Skeletal muscle satellite cell (primary cell): ENCODE measurements around the genes ABCA10 and KCNJ16.

DNA sequence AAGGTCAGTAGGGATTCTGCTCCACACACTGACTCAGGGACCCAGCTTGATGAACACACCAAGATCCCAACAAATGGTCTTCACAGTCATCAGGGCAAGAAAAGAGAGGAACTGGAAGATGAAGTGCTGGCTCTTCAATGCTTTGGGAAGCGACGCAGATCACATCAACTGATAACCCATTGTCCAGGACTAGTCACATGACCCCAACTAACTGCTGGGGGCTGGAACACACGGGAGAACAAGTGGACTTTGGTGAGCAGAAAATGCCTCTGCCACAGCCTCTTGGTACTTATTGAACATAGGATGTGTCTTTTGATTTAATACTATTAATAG is 21.5 kb downstream of the FAM20A start:
- CAGE, long polyA plus RNA = no peak

DNA sequence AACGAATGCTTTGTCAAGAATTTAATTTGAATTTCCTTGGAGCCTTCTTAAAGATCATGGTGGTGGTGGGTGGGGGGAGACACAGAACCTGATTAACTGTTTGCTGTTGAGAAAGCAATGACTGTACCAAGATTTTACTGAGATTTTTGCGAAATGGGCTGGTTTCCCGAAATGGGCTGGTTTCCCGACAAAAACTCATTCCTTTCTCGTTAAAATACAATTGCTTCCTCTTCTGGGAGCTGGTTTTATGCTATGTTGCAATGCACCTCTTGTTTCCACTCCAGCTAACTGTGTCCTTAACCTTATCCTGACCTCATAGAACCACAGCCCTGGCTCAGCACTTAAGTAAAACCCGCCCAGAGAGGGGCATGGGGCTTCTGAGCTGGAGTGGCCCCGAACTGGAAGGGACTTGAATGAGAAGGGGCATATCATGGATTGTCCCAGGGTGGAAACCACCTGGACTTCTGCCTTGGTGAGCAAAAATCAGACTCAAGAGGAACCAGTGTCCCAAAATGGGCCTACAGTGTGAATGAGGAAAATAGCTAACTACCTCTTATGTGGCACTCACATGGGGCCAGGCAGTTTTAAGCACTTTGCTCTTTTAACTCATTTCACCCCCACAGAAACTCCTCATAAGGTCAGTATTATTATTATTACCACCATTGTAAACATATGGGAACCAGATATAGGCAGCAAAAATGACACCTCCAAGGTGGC is 20.8 kb downstream of the FAM20A start:
- CAGE, long polyA plus RNA = no peak

- CAGE, long polyA plus RNA = no peak
Observed at GRCh38 chr17:68641554-68642315, 40.6 kb upstream of the FAM20A start.

- CAGE, long polyA plus RNA = no peak
Observed at GRCh38 chr17:69003888-69004185, 48.6 kb upstream of the ABCA8 start.

- CAGE, long polyA plus RNA = no peak
Observed at GRCh38 chr17:69122025-69122458, 19.7 kb downstream of the ABCA6 start.

DNA sequence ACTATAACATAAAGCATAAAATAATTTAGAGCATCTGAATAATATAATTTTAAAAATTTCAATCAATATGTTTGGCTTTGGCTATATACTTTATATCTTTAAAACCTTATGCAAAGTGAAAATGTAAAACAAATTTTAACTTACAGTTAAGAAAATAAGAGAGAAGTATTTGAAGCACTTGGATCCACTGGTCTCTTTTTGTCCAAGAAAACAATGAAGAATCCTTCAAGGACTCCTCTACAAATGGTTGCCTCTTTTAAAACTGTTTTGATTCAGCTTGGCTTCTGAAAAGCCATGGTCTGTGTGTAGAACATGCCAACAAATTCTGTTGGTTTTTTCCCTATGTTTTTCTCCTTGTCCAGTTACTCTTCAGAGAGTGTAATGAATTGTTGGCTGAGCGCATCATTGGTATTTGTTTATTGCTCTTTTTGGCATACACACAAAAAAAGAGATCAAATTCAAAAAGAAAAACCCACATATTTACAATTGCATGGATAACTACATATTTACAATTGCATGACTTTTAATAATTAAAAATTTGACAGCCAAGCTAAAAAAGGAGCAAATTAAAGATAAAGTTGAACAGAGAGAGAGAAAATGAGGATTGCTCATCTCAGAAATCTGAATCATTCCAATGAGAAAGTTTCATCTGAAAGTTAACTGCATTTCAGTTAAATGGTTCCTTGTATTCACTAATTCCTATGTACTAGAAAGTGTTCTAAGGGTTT is at the start of gene ABCA10:
Gene ABCA10, minus strand, starts transcription at position 388 of the 728 bp plus-strand sequence.
- CAGE, long polyA plus RNA = no peak

GRCh38 chr17:69268450-69269039 is 39.9 kb upstream of the ABCA10 start:
- CAGE, long polyA plus RNA = no peak

DNA sequence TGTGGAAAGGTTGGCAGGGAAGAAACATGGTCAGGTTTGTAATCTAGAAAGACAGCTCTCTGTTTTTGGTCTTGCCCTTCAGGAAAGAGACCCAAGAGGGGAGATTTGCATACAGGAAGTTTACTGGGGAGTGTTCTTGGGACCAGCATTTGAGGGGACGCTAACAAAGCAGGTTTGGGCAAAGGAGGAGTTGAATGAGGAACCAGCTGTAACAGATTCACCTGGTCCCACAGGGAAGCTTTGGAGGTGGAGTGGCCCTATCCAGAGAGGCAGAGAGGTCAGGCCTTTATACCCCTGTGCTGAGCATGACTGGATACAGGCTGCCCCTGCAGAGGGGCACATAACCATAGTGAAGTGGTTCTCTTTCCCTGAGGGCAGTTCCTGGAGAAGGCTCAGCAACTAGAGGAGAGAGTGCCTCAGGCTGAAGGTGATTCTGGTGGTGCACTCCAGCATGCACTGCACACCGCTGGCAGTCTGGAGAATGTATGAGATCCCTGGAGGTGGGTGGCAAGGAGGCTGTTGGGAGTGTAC is 37.0 kb downstream of the MAP2K6 start:
- CAGE, long polyA plus RNA = no peak

DNA sequence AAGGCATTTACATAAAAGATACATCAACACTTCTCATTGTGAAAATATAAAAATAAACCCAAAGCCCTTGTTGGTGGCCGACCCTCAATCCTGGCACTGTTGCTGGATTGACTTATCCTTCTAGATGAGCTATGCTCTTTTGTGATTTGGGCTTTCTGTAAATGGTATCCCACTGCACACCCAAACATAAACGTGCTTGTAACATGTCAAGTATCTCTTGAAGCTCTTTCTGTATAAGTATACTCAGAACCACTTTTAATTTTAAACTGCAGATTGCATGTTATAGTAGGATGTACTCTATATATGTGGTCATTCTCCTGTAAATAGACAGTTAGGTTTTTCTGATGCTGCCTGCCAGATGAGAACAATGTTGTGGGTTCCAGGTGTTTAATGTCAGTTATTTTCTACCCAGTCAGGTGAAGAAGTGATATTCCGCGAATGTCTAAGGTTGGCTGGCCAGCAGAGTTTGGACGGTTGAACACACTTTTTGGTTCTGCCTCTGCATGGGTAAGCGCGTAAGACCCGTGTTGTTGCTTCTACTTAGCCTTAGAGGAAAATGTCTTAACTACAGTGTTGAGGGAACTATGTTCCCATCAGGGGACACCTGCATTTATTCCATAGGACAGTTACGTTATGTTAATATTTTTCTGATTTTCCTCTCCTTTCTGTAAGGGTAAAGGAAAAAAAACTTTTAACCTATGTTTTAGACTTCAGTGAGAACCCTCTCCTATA is 162.5 kb downstream of the MAP2K6 start:
- CAGE, long polyA plus RNA = no peak

- CAGE, long polyA plus RNA = no peak
Observed at GRCh38 chr17:69907629-69907797, 167.5 kb upstream of the KCNJ16 start.

DNA sequence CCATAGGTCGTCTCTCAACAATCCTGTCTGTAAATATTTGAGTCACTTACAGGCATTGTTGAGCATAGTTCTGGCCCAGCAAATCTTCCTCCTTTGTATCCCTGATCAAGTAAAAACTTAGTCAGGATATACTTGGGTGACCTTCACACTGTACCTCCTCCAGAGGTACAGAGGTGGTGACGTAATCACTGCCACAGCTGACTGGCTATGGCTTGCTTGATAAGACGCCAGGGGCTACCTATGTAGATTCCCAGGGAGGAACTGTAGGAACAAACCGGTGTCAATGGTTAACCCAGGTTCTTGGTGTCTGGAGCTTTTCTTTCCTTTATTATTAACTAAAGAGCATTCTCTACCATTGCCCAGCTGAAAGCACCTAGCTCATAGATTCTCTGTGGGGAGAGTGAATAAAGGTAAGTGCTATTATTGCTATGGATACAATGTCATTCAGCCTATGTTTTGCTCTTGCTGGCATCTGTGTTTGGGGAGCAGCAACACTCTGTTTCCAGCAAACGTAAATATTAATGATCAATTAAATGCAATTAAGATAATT is at the start of gene KCNJ16:
Gene KCNJ16, plus strand, starts transcription at position 245 of the 550 bp plus-strand sequence.
- CAGE, long polyA plus RNA = no peak

DNA sequence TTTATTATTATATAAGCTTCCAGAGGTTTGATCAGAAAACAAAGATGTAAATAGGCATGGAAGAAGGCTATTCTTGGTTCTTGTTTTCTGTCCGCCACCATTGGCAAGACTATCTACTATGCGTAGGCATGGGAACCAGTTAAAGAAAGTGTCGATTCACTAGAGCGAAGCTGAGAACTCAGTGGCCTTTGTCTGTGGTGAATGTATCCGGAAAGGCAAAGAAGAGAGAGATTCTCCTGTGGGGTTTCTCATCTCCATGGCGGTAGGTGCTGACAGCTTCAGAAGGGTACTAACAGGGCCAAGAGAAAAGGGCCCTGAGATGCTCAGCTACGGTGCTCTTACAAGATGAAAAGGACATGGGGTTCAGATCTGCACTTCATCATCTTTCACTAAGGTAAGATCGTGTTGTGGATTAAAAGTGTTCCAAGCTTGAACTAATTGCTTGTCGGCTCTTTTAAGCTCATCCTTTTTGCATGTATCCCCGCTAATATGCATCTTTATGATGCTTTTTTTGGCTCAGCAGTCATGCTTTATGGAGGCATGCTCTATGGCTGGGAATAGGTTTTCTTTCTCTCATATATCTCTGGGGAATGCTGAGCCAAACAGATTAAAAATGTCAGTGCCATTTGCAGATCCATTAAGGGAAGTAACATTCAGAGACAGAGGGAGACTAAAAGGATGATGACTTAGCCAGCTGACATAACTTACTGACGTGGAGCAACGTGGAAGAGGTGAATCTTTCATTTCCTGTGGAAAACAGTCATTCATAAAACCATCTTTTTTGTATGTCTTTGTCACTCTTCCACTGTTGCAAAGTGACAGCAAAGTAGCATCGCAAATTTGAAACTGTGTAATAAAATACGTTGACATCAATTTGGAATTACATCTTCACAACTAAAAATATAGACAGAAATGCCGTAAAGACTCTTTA is 29.9 kb downstream of the KCNJ16 start:
- CAGE, long polyA plus RNA = no peak

GRCh38 chr17:71441065-71441399 is 679.8 kb upstream of the SOX9 start:
- CAGE, long polyA plus RNA = no peak

- CAGE, long polyA plus RNA = no peak
Observed at GRCh38 chr17:71975025-71975985, 145.5 kb upstream of the SOX9 start.

DNA sequence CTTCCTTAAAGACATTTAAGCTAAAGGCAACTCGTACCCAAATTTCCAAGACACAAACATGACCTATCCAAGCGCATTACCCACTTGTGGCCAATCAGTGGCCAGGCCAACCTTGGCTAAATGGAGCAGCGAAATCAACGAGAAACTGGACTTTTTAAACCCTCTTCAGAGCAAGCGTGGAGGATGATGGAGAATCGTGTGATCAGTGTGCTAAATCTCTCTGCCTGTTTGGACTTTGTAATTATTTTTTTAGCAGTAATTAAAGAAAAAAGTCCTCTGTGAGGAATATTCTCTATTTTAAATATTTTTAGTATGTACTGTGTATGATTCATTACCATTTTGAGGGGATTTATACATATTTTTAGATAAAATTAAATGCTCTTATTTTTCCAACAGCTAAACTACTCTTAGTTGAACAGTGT is 3.7 kb downstream of the SOX9 start:
- CAGE, long polyA plus RNA = no peak

GRCh38 chr17:72126382-72127150 is 5.7 kb downstream of the SOX9 start:
- CAGE, long polyA plus RNA = no peak

GRCh38 chr17:72338733-72339604 is 218.1 kb downstream of the SOX9 start:
- CAGE, long polyA plus RNA = no peak

- CAGE, long polyA plus RNA = no peak
Observed at GRCh38 chr17:72455942-72456636, 335.3 kb downstream of the SOX9 start.

GRCh38 chr17:72514705-72515329 is 394.0 kb downstream of the SOX9 start:
- CAGE, long polyA plus RNA = no peak

DNA sequence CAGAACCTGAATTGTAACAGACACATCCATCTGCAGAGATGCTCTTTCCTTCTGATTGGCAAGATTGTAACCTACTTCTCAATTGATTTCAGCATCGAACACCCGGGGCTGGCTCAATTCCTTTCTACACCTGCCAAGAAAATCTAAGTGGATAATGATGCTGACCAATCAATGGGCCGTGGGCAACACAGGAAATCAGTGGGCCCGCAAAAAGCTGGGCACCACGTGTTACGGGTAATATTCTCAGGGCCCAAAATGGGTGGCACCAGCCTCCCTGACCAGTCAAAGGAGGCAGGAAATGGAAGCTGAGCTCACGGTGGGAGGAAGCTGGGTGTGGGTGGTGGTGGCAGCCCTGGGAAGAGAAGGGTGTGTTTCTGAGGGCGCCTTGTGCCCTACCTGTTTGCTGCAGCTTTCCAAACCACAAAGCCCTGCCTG is 458.0 kb downstream of the SLC39A11 start:
- CAGE, long polyA plus RNA = no peak